Measurements from ENCODE around the genes RRBP1 and SEC23B.

GRCh38 chr20:17656889-17657651, 25.0 kb downstream of the RRBP1 start:
- PRO-cap, result no peak

DNA sequence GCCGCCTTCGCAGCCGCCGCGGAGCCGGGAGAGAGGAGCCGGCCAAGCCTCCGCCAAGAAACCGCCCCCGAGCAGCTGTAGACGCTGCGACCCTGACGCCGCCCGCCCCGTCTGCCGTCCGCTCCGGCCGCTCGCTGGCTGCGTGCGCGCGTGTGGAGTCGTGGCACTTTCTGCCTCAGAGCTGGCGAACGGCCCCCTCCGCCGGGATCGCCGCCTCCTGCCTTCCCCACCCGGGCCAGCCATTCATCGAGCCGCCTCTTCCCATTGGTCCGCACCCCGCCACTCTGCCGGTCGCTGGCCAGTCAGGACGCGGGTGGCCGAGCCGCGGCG, at the start of gene RRBP1:
Gene RRBP1 (minus strand): TSS at position 172 of the 330 bp plus-strand sequence.
- PRO-cap, result bidirectional peak, plus-strand start outside the sequence, minus-strand start at position 172 of the sequence

DNA sequence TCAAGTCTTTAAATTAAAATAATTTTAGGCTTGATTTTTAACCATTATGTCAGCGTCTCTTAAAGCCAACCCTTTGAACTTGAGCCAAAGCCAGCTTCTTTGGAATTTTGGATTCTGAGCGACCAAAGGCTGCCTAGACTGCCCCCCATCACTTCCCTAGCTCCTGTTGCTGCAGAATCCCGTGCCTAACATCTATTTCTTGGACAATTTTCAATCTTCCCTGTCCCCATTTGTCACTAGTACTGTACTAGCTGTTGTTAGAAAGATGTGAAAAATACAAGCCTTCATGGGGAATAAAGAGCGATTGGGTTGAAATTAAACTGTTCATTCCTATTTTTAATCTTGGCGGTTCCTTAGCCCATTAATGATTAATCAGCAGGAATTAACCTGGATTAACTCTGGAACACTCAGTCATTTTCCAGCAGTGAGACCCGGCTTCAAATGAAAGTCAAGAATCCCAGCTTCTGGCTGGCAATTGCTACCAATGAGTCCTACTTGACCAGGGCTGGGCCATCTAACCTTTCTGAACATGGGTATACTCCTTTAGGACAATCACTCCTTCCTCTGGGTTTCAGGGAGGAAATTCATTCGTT, 1.3 kb upstream of the RRBP1 start:
- PRO-cap, result no peak

- PRO-cap, result no peak
Measured at GRCh38 chr20:17683981-17684664, 2.1 kb upstream of the RRBP1 start.

- PRO-cap, result no peak
Measured at GRCh38 chr20:17849360-17850503, 118.9 kb downstream of the SNX5 start.

- PRO-cap, result no peak
Measured at GRCh38 chr20:18005224-18006526, 36.9 kb downstream of the MGME1 start.

DNA sequence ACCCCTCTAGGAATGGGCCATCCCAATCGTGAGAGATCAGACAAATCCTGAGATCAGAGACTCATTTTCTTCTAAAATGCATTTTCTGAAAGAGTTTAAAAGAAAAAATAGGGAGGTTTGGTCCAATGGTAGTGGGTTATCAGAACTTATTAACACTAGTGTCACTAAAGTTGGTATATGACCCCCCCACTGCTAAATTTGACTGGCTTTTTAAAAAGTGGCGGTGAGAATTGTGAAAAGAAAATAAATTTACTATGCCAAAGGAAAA, 40.5 kb downstream of the ZNF133 start:
- PRO-cap, result no peak

DNA sequence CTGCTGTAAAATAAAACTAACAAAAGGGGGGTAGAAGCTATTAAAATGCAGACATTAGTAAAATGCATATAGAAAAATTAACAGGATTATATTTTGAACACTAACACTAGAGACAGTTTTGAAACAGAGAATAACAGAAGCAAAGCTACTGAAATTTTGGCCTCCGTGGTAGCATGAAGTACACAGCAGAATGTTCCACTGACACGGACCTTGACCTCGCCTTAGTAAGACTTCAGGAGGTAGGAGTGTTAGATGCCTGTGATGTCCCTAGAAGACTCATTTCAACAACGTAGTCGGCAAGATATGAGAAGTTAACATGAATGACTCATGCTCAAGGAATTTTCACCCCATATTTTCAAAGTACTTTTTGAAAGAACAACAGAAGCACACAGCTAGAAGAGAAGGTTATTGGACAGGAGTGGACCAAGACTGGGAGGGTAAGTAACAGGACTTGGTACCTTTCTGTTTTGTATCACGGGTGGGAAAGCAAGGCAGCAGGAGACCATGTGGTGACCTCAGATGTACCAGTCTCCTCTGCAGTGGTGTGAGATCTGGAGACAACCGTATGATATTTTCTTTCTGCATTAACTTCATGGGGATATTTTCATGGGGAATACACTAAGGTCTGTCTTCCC, 78.0 kb downstream of the DZANK1 start:
- PRO-cap, result no peak

GRCh38 chr20:18507251-18508341, at the start of gene SEC23B:
Gene SEC23B (plus strand): TSS chr20:18507940.
- PRO-cap, result bidirectional peak, plus-strand start at chr20:18507564, minus-strand start at chr20:18507420; bidirectional peak, plus-strand start at chr20:18507898, minus-strand start at chr20:18507816

- PRO-cap, result no peak
Measured at GRCh38 chr20:18738120-18738494, 75.5 kb upstream of the SCP2D1 start.

DNA sequence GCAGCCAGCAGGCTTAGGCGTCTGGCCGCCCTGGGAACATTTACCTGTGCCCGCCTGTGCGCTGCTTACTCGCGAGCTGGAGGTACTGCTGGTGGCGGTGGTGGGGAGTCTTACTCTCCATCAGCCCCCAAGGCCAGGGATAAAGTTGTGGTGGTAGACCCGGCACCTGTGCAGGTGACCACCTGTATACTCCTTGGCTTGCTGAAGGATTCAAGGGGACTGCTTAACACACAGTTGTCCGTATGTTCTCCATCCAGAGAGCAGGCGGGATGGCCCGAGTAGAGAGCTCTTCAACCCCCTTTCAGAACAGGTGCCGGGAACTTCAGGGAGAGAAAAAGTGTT, 714 bp downstream of the SLC24A3 start:
- PRO-cap, result no peak

GRCh38 chr20:19213851-19214603, 1.6 kb downstream of the SLC24A3 start:
- PRO-cap, result no peak

DNA sequence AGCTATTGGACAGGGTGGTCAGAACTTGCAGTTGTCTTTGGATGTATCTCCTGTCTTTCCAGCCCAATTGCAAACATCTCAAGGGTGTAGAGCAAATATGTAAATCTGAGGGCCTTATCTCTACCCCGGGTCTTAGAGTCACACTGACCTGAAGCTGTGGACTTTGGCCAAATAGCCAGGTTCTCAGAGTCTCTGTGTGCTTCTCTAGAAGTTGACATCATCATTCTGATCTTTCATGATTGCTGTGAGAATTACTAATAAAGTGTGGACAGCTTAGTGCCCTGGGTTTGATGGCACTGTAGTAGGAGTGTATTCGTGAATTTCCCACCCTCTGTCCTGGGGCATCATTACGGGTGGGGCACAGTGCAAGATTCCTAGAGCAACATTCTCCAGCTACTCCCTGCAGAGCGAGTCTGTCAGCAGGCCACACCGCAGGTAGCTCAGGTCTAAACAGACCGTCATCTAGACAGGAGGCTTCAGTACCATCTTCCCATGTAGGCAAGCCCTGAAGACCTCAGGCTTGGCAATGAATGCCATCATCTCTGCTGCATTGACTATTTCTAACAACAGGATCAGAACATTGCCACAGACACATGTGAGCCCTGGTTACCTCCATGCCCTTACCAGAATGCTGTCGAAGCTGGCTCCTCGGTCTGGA, 71.2 kb downstream of the SLC24A3 start:
- PRO-cap, result no peak

- PRO-cap, result no peak
Measured at GRCh38 chr20:19330859-19331545, 118.6 kb downstream of the SLC24A3 start.

DNA sequence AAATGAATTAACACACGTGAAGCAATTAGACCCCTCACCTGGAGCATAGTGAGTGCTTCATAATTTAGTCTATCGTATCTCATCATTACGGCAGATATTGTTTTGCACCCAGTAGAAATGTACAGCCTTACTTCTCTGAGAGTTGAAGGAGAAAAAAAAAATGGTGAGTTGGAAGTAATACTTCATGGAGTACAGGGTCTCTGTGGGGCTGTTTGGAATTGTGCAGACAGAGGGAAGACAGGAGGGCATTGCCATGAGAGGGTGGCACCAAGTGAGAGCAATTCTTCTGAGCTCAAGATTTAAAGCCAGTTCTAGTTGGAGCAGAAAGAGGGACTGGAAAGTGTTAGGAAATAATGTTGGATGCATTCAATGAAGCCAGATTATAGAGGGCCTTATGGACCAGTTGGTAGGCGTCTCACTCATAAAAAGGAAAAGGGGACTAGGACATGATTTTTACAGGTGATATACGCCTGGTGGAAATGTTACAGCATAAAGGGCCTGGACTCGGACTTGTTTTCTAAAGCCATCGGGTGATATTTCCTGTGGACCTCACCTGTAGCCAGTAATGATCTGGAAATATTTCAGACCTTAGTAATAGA, 131.1 kb downstream of the SLC24A3 start:
- PRO-cap, result no peak

DNA sequence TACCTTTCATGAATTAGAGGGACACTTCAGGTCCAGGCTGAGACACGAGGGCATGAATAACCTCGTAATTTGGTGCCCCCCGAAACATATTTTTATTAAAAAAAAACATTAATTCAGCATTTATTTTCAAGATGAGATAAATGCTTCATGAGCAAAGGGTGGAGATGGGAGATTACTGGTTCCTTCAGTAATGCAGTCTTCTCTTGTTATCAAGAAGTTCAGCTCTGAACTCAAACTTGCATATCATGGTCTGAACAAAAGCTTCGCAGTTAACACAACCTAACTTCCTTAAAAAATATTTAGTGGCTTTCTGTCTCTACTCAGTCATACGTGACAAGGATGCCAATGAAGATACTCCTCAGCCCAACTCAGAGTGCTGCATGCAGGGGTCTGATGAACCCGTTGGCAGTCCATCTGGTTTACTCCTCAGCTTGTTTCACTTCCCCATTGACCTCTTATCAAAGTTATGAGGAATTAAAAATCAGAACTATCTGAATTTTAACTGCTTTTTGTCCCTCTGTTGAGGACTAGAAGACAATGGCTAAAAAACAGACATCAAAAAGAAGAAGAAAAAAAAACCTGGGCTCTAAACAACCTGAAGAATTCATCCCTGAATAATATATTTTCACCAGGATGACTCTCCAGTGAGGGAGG, 56.7 kb upstream of the RIN2 start:
- PRO-cap, result no peak

GRCh38 chr20:19815246-19815985, 57.4 kb downstream of the RIN2 start:
- PRO-cap, result bidirectional peak, plus-strand start at chr20:19815774, minus-strand start at chr20:19815607

DNA sequence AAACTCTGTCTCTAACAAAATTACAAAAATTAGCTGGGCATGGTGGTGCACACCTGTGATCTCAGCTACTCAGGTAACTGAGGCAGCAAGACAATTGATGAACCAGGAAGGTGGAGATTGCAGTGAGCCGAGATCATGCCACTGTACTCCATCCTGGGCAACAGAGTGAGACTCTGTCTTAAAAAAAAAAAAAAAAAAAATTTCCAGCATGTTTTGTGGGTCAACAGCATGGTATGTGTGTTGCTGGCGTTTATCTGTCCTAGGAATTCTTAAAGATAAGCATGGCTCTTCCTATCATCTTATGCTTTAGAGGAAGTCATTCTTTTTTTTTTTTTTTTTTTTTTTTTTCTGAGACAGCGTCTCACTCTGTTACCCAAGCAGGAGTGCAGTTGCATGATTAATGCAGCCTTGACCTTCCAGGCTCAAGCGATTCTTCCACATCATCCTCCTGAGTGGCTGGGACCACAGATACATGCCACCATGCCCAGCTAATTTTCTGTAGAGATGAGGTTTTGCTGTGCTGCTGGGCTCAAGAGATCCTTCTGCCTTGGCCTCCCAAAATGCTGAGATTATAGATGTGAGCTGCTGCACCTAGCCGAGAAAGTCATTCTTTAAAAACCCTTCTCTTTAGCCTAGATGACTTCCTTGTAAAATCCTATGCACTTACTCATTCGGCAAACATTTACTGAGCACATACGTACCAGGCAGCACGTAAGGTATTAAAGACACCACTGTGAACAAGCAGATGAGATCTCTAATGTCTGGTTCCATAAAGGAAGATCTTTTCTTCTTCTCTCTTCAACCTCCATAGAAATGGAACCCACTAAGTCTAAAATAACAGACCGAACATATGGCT, 122.2 kb downstream of the RIN2 start:
- PRO-cap, result no peak

- PRO-cap, result no peak
Measured at GRCh38 chr20:19889900-19890204, 127.3 kb upstream of the NAA20 start.

DNA sequence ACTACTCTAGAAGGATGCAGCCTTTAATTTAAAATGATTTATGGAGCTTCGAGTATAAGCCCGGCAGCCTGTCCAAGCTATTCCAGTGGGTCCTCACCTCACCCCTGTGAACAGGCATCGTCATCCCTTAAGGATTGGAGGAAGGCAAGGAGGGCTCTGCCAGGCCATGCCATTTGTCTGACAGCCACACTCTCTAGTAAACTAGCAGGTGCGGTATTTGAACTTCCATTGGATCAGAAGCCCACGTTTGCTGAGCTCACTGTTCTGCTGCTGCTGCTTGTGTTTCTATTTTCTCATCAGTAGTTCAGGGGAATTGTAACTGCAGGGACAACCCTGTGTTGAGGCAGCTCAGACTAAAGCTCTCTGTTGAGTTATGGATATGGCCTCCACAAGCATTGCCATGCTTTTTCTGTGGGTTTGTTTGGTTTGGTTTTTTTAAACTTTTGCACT, 39.7 kb upstream of the NAA20 start:
- PRO-cap, result unidirectional peak, plus-strand start at position 299 of the sequence